Foreskin keratinocyte (primary cell): ENCODE measurements around a stretch of chr6.

DNA sequence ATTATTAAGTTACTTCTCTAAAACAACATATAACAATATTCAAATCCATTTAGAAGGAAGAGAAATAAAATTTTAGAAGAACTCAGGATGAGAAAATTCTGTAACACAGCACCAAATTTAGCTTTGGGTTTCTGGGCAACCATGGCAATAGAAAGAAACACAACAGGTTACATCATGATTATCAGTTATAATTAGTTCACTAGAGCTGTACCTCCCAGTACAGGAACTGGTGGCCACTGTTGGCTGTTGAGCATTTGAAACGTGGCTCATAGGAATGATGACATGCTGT, 23.8 kb upstream of the MAP3K4 start:
- RAMPAGE, total RNA = no peak

DNA sequence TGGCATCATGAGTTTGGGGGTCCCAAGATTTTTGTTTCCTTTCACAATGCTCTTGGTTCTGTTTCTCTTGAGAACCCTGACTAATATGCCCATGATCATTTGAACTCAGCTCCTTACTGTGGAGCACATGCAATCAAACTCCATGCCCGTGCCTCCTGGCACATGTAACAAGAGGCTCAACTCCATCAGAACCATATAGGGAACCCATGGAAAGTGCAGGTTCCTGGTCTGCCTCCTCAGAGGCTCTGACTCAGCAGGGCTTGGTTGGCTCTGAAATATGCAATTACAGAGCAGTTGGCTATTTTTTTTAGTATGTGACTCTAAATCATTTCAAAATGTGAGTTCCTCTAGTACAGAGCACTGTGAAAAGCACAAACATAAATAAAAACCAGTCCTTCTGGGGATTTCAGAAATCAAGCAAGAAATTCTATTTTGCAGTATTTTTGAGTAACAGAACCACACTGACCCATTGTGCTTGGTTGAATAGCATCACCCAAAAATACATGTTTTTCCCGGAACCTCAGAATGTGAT, 13.4 kb upstream of the MAP3K4 start:
- RAMPAGE, total RNA = no peak

- RAMPAGE, total RNA = no peak
Observed at GRCh38 chr6:161375523-161376018, 101.7 kb upstream of the AGPAT4 start.

- RAMPAGE, total RNA = no peak
Observed at GRCh38 chr6:161486254-161486630, 212.4 kb upstream of the AGPAT4 start.

DNA sequence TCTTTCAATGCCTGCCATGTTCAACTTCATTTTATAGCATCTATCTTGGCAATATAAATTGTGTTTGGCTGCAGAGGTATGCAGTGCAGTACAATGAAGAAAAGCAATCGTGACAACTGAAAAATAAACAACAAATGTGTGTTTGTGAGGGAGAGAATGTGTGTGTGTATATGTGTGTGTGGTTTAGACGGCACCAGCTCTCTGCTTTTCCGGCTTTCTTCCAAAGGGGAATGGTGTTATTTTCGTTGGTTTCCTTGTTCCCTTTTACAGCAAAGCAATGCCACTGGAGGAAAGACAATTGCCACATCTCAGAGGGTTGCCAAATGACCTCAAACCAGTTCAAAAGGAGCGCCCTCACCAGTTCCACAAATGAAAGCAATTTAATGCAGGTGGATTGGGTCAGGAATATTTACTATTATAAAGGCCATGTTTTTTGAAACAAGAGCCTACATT, 587.2 kb downstream of the PRKN start:
- RAMPAGE, total RNA = no peak

- RAMPAGE, total RNA = no peak
Observed at GRCh38 chr6:162679653-162680174, 47.9 kb downstream of the PRKN start.

DNA sequence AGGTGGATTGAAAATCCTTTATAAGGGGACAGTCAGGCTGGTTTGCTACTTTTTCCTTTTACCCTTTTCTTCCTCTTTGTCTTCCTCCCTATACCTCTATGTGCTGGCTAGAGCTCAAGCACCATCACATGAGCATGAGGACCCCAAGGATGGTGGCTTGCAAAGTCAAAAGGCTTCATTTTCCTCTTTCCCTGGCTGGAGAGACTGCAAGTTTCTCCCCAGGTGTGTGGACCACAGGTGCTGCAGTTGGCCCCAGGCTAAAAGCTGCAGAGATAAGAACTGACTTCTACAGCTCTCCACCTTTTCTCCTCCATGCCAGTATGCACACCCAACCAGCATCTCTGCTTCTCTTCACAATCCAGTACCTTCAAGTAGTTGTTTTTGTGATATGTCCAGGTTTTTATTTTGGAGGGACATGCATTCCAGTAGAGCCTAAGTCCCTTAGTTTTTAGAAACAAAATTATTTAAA, 29.2 kb downstream of the PRKN start:
- RAMPAGE, total RNA = no peak

- RAMPAGE, total RNA = no peak
Observed at GRCh38 chr6:163053894-163054471, 326.2 kb downstream of the PACRG start.

- RAMPAGE, total RNA = no peak
Observed at GRCh38 chr6:163208794-163209140, 205.8 kb upstream of the QKI start.

DNA sequence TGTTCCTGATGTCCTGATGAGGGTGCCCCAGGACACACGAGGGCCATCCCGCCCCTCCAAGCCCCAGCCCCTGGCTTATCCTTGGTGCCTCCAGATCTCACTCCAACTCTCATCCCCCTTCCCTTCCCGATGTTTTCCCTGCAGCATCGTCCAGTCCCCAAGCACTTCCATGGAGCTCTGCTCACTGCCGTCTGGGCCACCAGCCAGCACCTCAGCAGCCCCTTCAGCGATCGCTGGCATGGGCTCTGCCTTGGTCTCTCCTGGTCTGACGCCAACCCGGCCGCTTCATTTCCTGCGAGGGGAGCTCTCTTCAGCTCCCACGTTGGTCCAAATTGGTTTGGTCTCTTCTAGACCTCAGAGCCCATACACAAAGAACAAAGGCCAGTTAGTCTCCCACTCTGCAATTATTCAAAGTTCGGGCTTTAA, 154.5 kb upstream of the QKI start:
- RAMPAGE, total RNA = no peak

DNA sequence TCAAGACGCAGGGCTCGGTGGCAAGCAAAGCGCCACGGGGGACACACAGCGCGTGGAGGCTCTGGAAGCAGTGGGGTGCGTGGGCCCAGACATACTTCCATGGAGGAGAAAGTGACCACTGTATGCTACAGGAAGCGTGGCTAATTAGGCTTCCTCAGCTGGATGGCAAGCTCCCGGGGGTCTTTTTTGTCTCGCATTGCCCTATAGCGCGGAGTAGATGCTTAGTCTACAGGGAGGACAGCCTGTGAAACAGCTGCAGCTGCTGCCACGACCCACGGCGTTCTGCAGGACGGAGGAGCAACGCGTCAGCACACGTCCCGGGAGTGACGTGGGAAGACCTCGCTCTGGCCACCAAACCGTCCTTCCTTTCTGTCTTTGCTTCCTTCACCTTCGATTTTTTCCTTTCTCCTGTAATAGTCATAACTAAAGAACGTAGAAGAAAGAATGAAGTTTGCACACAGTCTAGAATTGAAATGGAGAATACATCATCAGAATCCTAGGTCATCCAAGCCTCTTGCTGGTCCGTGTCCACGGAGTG, 104.2 kb upstream of the QKI start:
- RAMPAGE, total RNA = no peak

- RAMPAGE, total RNA = no peak
Observed at GRCh38 chr6:163315209-163315699, 99.3 kb upstream of the QKI start.

DNA sequence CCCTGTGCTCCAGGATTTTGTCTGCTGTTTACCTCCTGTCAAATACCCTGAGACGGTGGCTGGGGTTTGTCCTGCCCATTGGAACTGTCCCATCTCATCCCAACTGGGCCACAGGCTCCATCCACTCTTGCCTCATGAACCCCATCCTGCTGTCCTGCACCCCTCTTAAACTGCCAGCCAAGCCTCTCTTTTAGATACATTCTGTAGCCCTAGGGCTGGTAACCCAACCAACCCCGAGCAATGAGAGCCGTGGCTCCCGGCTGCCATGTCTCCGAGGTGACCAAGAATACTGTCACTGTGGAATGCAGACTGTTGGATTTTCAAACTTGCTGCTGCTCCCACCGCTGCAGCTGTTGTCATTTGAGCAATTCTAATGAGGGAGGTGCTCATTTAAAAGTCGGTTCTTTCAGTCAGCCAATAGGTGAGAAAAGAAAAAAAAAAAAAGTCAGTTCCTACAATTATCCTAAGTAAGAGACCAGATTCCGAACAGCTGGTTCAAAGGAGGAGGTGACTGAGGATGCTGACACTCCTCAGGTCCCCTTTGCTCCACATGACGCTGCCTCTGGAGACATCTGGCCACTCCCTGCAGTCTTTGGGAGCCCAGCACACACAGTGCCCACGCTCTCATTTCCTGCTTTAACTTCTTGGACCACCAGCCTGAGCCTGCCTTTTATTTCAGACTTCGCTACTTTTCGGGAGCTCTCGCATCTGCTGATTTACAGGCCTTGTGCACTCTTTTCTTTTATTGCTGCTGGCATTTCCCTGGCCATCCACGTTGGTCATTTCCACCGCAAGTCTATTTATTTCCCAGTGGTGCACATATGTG, 72.9 kb upstream of the QKI start:
- RAMPAGE, total RNA = no peak

DNA sequence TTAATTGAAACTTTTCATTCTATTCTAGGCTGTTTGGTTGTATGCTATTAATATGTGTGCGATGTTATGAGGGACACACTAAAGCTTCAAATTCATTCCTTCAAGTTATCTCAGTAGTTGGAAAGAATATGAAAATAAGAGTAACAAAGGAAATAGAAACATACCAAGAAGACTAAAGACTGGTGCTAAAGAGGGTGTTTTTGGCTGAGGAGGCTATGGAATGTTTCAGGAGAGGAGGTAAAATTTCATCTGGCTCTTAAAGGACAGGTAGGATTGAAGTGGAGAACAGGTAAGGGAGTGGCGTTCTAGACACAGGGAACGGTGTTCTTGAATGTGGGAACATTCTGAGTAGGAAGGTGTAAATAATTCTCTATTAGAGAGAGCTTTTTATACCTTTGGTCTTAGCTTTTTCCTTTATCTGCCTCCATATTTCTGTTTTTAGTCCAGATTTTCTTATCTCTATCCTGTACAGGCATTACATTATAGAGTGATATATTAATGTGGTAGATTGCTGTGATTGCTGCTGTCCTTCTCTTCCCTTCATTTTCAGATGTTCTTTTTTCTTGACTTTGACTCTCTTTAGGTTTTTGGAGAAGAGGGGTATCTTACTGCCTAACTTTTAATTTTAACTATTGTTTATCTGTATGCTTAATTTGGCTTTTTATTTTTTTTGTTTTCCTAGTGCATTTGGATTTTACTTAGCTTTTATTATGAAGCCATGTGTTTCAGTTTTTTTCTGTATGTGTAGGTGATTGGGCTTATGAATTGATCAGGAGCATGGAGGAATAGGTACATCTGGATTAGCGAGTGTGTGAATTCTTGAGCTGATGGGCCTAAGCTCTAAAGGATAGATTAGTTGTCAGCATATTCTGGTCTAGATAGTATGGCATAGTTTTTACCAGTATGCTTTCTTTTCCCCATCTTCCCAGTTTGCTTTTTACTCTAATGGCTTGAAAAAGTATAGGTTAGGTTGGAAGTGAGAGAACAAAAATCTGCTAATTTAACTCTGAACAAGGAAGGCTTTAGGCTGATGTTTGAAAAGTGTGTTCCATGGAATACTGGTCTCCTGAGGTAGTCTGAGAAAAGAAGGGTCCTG, 15.6 kb downstream of the QKI start:
- RAMPAGE, total RNA = no peak

DNA sequence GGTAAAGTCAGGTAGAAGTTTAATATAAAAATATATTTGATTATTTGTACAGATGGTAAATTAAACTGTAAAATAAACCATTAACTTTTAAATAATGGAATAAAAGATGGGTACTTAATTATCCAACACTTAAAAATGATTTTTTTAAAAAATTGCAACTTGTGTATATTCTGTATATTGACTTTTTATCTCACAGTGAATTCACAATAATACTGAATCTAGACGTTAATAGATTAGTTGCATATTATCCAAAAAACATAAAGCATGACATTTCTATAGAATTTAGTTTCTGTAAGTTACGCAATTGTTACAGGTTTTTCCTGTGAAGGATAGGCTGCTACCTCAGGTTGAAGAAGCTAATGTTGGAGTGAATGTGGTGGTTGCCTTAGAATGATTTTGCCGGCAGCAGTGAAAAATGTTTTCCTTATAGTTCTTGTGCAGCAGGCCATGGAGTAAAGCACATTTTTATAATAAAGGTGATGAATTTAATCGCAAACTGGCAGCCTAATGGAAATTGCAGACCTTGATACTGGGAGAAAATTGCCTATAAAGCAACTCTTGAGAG, 20.5 kb downstream of the QKI start:
- RAMPAGE, total RNA = no peak

DNA sequence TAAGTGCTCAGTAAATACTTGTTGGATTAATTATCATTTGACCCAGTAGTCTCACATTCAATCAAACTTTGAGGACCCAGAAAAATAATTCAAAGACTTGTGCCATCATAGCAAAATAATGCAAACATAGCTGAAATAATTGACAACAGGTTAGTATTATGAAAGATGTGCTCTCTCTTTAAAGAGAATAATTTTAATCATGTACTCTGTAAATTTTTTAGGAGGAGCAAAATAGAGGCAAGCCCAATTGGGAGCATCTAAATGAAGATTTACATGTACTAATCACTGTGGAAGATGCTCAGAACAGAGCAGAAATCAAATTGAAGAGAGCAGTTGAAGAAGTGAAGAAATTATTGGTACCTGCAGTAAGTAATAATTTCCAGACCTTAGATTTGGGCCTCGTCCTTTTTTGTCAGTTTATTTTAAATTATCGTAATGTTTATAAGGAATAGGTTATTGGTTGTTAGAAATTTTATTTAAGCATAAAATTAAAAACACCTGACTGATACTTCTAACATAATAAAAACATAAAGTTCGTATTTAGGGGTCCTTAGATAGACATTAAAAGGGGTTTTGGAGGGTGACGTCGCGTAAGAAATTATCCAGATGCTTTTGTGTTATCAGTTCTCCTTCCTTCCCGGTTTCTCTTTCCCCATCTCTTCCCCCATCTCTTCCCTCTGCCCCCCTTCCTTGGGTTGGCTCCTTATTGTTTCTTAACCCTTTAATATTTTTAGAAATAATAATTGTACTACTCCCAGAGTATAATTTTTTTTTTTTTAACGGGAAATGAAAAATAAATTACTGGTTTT, 120.4 kb downstream of the QKI start:
- RAMPAGE, total RNA = no peak

DNA sequence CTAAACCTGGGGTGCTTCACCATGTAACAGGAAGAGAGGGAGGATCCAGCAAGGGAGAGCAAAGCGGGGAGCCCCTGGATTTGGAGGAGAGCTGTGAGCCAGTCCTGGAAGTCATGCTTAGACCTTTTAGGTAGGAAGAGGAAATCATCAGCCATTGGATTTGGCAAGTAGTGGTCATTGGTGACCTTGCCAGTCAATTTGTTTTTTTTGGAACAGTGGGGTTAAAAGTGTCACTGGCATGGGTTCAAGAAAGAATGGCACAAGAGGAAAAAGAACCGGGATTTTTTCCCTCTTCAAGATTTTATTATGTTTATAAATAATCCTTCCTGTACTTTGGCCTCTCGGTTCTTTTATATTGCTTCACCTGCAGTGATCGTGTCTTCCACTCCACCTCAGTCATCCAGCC, 124.6 kb downstream of the QKI start:
- RAMPAGE, total RNA = no peak

DNA sequence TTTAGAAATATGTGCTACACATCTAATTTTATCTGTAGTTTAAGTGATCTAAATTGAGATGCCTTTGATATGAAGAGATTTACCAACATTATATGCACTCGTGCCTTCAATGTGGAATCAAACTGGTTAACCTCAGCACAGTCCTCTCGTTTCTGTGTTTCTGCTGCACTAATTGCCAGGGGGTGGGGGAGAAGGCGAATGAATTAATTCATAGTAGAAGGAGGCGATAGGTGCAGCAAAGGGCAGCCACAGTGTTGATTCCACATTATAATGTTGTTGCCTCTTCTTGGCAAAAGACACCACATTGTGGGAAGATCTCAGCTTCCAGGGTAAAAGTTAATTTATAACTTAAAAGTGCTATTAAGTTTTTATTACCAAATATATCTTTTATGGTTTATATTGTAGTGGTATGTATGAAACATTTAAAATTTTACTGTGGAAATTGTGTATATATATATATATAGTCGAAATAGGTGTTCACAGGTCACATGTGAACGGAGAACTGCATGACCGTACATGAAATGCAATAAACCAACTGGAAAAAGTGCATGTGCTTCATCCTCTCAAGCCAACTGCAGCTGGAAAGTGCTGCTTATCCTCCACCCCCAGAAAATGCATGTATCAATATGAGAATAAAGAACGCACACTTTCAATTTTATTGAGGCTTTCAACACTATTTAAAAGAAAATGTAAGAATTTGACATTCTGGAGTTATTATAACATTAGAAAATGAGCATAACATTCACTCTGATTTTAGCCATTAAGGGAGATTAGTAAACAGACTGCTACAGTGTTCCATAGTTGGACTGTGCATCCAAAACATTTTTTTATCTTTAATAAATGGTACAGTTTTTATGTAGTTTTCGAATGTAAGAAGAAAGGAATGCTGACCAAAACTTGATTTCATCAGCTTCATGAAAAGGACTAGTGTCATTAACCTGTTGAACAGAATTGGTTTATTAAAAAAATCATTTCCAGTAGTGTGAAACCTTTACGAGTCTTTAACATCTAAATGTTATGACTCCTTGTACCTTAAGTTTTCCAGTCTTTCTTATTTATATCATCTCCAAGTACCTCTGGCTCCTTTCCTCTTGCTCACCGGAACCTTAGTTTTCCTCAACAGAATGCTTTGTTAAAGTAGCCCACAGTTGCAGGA, 162.0 kb downstream of the QKI start:
- RAMPAGE, total RNA = no peak

DNA sequence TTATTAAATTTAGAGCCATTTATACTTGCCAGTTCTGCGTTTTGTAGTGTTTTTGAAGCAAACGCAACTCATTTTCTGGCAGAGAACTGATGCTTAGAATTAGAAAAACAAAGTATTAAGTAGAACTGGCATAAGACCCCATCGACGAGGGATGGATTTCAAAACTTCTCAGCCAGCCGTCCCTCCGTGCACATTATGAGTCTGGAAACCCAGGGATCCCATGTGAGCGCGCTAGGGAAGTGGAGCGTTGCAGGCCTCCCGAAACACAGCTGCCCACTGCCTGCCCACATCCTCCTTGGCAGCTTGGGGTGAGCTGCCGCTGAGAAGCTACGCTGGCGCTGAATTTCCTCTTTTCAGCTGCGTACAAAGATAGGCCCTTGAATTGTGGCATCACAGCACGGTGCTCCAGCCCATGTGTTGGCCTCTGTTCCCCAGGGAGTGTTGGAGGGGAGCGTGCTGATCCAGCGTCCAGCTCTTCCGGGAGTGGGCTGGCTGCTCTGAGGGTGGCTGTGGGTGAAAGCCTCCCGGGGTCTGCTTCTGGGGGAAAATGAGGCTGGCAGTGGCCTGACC, 297.6 kb downstream of the QKI start:
- RAMPAGE, total RNA = no peak

- RAMPAGE, total RNA = no peak
Observed at GRCh38 chr6:163777016-163777465, 362.5 kb downstream of the QKI start.